ENCODE measurements around a stretch of chr5.

- PRO-cap = no peak
Observed at GRCh38 chr5:149160522-149160934, 19.2 kb downstream of the ABLIM3 start.

GRCh38 chr5:149161003-149161770 is 19.9 kb downstream of the ABLIM3 start:
- PRO-cap = no peak

- PRO-cap = no peak
Observed at GRCh38 chr5:149297103-149298208, 25.8 kb downstream of the AFAP1L1 start.

DNA sequence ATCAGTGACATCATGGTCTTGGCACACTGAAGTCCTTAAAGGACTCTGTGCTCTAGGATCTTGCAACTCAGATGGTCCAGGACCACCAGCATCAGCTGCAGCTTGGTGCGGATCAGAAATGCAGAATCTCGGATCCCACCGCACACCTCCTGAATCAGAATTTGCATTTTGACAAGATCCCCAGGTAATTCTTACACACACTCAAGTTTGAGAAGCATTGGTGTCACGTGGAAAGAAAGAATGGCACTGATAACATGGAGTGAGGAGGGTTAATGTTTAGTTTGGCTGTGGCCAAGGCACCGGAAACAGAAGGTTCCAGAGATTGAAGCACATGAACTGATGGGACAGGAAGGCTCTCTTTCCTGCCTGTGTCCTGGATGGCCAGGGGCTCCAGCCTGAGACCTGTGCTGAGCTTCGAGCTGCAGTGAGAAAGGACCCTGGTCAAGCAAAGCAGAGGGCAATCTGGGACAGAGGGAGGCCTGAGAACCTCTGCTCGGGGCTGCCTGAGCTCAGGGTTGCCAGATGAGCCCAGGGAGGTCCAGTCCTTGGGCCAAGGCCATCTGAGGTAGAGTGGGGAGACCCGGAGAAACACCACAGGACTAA is 27.2 kb downstream of the AFAP1L1 start:
- PRO-cap = no peak

DNA sequence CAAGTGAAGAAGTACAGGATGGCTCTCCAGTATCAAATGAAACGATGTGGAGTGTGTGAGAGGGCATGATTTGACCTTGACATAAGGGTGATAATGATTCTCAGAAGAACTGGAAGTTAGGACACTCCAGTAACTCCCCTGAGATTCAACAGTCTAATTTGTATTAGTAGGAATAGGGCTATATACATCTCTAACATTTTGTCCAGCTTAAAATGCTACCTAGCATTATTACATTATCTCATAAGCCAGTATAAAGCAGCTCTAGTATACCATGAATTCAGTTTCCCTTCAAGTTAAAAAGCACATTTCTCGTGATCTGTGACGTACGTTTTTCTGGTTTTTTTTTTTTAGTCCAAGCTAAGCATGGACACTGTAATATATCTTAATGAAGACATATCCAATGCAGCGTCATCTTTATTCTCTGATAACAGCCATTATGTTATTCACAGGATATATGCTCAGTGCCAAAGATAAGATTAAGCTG is 8.0 kb downstream of the CSNK1A1 start:
- PRO-cap = no peak

DNA sequence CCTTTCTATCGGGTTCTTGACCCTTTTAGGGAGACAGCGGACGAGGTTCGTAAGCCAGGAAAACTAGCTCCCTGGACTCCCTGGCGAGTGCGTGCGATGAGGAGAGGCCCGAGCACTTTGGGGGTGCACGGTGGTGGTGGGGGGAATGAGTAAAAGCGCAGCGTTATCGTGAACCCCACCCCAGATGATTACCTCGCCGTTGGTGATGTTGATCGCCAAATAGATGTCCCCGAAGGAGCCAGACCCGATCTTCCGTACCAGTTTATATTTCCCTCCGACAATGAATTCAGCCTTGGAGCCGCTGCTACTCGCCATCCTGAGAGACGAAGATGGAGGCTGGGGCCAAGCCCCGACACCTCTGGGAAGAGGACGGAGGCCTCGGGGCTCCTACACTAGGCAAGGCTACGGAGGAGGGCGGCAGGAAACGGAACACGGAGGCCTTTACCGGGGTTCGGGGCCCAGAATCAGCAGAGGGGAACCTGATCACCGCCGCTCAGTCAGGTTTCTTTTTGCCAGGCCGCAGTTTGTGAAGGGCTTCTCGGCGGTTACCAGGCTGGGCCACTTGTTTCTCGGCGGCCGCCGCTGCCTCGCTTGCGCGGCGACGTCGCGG is 484 bp downstream of the CSNK1A1 start:
- PRO-cap = no peak

DNA sequence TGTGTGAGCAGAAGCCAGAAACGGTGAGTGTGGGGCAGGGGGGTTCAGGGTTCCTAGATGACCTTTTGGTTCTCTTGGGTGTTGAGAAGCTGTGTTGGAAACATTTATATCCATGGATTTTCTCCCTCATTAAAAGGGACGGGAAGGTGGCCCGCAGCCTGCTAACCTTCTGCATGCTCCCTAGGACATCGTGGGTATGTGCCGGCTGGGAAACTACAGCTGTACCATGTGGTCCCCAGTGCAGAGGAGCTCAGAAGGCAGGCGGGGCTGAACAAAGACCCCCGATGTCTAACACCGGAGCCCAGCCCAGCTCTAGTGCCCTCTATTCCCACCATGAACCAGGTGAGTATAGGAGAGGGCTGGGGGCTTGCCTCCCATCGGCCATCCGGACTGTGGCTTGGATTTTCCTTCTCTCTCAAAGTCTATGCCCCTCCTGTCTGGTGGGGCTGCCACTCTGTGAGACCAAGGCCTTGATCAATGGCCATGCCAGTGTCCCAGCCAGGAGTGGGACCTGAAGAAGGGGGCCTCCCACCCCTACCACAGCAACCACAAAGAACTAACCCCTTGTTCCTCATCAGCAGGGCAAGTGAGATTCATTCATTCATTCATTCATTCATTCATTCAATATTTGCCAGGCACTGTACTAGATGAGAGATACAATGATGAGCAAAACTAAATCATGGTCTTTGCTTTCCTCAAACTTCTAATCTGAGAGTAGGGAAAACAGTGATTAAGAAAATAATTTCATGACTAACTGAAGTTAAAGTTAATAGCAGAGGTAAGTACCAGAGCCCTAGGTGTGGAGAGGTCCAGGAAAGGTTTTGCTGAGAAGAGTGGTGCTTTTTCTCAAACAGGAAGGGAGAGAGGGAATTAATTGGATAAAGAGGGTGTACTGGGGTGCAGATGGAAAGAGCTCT is 47.6 kb downstream of the ARHGEF37 start:
- PRO-cap = no peak

DNA sequence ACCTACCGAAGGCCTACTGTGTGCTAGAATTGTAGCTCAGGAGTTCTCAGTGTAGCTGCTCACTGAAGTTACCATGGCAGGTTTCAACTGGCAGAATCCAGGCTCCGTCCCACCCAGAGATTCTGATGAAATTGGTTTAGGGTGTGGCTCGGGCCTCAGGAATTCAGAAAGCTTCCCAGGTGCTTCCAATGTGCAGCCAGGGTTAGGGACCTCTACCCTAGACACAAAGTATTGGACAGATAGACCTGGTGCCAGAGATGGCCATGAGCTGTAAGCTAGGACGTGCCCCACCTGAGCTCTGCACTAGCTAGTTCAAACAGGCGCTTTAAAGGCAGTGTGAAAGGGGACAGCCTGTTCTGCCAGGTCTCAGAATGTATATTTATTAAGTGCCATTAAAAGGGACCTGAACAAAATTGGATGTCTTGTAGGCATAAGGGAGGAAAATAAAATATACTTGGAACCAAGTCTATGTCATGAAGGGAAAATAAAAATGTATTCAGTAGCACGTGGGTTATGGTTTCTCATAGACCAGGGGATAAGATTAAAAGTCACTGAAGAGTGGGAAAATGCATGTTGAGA is 52.8 kb downstream of the ARHGEF37 start:
- PRO-cap = no peak

- PRO-cap = no peak
Observed at GRCh38 chr5:149702674-149702987, 27.5 kb upstream of the PPARGC1B start.

- PRO-cap = no peak
Observed at GRCh38 chr5:149728271-149728587, 1.9 kb upstream of the PPARGC1B start.

GRCh38 chr5:149731948-149732282 is 1.8 kb downstream of the PPARGC1B start:
- PRO-cap = unidirectional peak, plus-strand start at chr5:149732110; unidirectional peak, plus-strand start at chr5:149732139

- PRO-cap = no peak
Observed at GRCh38 chr5:149733001-149733769, 3.1 kb downstream of the PPARGC1B start.

DNA sequence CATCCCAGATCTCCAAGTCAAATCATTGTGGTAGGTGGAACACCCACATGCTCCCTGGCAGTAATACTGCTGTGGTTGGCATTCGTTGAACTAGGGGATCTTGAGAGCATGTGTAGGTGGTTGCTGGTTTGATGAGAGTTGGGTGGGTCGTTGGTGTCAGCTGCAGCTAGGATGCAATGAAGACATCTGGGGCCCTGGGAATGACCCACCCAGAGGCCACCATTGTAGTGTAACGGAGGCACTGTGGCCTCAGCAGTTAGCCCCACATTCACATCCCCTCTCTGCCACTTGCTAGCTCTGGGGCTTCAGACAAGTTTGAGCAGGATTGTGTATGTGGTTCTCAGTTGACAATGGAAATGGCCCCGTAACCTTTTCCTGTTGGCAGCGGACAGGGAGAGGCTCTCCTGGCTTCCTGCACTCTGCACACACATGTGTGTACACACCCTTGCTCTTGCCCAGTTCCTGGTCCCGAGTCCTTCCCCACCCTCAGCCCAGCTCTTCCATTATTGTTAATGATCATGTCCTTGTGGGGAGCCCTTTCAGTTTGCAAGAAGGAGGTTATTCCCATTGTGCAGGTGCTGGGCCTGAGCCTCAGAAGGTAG is 46.5 kb downstream of the PPARGC1B start:
- PRO-cap = no peak

DNA sequence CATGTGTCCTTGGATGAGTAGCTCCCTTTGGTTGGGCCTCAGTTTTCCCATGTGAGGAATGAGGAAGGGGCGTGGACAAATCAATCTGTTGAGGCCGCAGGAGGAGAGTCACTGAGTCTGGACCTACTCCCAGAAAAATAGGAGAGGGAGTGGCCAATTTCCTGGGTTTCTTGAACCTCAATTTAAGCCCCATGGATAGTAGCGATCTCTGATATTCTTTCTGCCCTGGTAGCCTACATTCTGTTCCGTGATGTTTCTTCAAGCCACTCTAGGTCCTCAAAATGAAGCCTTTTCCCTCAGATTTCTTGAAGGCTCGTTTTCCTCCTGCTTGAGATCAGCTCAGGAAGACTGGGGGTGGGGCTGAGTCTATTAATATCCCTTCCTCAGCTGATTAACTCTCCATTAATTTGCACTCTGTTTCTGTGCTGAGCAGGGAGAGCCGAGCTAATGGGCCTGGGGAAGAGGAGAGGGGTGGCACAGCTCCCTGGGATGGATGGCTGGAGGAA is 93.1 kb downstream of the PPARGC1B start:
- PRO-cap = no peak

DNA sequence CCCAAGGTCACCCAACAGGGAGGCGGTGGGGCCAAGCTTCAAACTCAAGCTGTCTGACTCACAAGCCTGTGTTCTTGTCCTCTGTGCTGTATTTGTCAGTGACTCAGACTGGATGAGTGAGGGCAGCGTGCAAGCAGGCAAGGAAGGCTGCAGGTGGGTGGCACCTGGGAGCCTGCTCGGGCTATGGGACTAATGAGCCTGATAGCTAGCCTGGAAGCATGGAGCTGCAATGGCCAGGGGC is 105.4 kb downstream of the PDE6A start:
- PRO-cap = no peak

- PRO-cap = no peak
Observed at GRCh38 chr5:149872367-149873060, 72.1 kb downstream of the PDE6A start.

GRCh38 chr5:150027615-150028227 is 27.2 kb downstream of the HMGXB3 start:
- PRO-cap = no peak

DNA sequence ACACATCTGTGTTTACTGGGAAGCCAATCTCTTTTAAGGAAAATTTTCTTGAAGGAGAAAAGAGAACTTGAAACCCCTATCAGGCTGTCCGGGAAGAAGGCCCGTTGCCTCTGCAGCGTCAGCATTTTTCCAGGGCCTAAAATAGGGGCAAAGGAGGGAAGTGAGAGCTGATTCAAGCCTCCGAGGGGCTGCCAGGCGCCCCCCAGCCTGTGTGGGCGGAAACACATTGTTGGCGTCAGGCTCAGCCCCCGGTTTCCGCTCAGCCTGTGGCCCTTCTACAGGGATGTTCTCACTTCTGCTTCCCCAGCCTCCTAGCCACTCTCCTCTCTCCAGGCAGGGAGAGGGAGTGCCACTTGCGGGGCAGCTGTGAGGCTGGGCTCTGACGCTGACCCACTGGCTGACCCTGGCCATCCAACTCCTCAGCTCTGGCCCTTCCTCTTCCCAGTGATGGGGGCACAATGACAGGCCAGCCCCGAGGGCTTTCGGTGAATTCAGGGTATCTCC is 4.5 kb downstream of the CSF1R start:
- PRO-cap = no peak

GRCh38 chr5:150115464-150116138 is 29.2 kb upstream of the CSF1R start:
- PRO-cap = no peak

GRCh38 chr5:150161184-150161474 is 5.4 kb upstream of the CDX1 start:
- PRO-cap = no peak

Data from paraaortic lymph node (tissue), 1 donor.